Body of pancreas (tissue), 2 donors: ENCODE results near the genes FGG and GRIA2.

GRCh38 chr4:154612109-154613138 lies at the start of gene FGG:
Gene FGG (minus strand): TSS chr4:154612656.
- PRO-cap, result no peak
- RAMPAGE, long total RNA, 2 experiments, result no peak in any of the 2 experiments

DNA sequence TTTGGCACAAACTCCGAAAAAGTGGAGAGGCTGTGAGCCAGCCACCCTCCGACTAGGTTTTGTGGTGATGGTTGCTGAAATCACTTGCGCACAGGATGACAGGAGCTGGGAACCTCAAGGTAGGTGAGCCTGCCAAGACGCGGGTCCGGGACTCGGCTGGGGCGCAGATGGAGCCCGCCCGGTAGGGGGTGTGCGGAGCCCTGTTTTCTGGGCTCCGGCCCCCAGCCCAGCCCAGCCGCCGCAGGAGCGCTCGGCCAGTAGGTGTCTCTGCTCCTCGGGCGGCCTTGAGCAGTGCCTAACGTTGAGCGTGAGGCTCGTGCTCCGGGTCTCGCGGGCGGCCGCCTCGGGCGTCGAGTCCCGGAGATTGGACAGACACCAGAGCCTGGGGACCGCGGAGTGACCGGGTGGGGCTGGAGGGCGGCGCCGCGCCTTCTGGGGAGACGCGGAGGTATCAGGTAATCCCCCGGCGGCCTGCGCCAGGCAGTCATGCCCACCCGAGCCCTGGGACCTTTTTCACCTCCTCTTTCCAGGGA lies 14.3 kb upstream of the FGG start:
- PRO-cap, result no peak
- RAMPAGE, long total RNA, 2 experiments, result no peak in any of the 2 experiments

- PRO-cap, result no peak
- RAMPAGE, long total RNA, 2 experiments, result no peak in any of the 2 experiments
Observed at GRCh38 chr4:154658618-154658820, 46.1 kb upstream of the FGG start.

DNA sequence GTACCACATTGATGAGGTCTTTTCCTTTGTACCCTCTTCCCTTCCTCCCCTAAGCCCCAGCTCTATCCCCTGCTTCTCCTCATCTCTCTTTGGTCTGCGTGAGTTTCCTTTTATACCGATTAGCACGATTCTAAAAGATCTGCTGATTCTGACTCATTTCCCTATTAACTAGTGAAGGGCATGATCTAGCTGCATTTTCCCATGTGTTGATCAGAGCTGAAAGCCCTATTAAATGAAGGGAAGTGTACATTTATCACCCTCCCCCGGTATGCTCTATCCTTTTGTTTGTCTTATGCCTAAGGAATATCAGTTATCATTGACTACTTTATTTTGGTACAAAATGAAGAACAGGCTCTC lies 181.7 kb upstream of the NPY2R start:
- PRO-cap, result no peak
- RAMPAGE, long total RNA, 2 experiments, result no peak in any of the 2 experiments

GRCh38 chr4:155615023-155615498 lies 51.6 kb upstream of the GUCY1A1 start:
- PRO-cap, result no peak
- RAMPAGE, long total RNA, 2 experiments, result no peak in any of the 2 experiments

GRCh38 chr4:155883957-155884474 lies 17.9 kb upstream of the ASIC5 start:
- PRO-cap, result no peak
- RAMPAGE, long total RNA, 2 experiments, result no peak in any of the 2 experiments

- PRO-cap, result no peak
- RAMPAGE, long total RNA, 2 experiments, result no peak in any of the 2 experiments
Observed at GRCh38 chr4:155889438-155890015, 14.0 kb upstream of the TDO2 start.

GRCh38 chr4:157005149-157005539 lies 33.5 kb upstream of the PDGFC start:
- PRO-cap, result no peak
- RAMPAGE, long total RNA, 2 experiments, result no peak in any of the 2 experiments

GRCh38 chr4:157220225-157221013 lies at the start of gene GRIA2:
Gene GRIA2 (plus strand): TSS chr4:157220728.
- PRO-cap, result no peak
- RAMPAGE, long total RNA, 2 experiments, result no peak in any of the 2 experiments

- PRO-cap, result no peak
- RAMPAGE, long total RNA, 2 experiments, result start-site peak on the minus strand in 1 of 2 experiments, at chr4:158668681-158668986 at its widest, 5 reads per replicate
Observed at GRCh38 chr4:158668557-158669235, 3.0 kb downstream of the C4orf46 start.

- PRO-cap, result no peak
- RAMPAGE, long total RNA, 2 experiments, result no peak in any of the 2 experiments
Observed at GRCh38 chr4:158722233-158722745, 907 bp downstream of the PPID start.

DNA sequence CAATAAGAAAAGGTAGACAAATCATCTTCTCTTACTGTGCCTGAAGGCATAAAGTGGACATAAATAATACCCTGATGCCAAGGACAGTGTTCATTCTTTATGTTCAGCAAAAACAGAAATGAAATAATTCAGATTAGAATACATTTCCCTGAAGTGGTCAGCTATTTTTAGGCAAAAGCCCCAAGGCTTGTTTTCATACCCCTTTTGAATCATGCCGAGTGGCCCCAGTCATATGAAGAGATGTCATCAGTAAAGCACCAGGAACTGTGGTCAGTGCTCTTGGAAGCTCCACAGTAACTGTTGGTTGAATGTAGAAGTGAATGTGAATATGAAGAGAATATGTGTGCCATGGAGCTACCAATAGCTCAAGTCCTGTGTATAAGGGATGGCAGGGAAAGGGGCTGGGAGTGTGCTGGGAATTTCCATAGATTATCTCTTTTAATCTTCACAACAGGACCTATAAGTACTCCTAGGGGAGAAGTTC lies 52.4 kb downstream of the FNIP2 start:
- PRO-cap, result no peak
- RAMPAGE, long total RNA, 2 experiments, result no peak in any of the 2 experiments

DNA sequence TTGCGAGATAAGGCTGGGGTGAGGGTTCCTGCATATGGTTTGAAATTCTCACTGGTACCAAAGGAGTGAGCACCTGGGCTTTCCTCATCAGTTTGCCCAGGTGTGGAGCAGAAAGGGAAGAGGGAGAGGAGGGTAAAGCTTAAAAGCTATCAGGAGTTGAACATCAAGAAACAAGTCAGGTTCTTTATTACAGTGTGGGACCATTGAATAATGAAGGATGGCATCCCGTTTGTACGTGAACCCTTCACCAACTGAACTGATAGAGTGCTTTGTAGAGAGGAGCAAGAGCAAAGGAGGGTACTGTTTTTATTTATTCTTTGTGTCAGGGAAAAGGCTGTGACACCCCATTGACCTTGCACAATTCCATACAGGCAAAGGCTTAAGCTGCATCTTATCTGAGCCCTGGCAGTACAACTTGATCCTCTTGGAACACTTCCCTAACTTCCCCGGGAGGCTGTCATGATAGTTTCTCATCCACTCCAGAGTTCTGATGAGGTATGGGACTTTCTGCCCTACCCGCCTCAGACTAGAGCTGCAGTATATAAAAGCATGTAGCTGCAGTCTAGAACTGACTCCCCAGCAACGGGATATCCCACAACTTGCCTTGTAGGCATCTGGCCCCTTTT lies 72.5 kb downstream of the FNIP2 start:
- PRO-cap, result no peak
- RAMPAGE, long total RNA, 2 experiments, result no peak in any of the 2 experiments

- PRO-cap, result no peak
- RAMPAGE, long total RNA, 2 experiments, result no peak in any of the 2 experiments
Observed at GRCh38 chr4:158915702-158916138, 119.3 kb downstream of the C4orf45 start.

- PRO-cap, result no peak
- RAMPAGE, long total RNA, 2 experiments, result no peak in any of the 2 experiments
Observed at GRCh38 chr4:159047982-159048773, 13.1 kb upstream of the C4orf45 start.

GRCh38 chr4:159112160-159112878 lies 9.4 kb downstream of the RAPGEF2 start:
- PRO-cap, result no peak
- RAMPAGE, long total RNA, 2 experiments, result start-site peak on the plus strand in 1 of 2 experiments, at chr4:159112003-159112631 at its widest, 10 reads per replicate

DNA sequence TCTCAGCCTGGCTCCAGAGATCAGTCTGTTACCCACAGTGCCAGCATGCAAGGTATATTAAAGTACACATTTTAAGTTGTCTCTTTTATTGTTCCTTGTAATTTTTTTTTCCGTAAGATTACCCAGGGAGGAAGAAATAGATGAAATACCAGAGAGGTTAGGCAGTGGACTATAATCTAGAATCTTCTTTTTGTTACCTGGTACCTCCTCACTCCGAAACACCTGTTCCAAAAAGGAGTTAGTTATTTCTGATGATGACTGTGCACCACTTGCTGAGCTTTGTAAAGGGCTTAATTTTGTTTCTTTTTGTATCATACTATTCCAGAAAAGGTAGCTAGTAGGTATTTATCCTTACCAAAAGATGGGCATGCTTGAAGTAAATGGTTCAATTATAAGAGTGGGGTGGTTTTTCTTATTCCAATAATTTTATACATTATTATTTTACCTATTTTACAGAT lies 59.9 kb downstream of the RAPGEF2 start:
- PRO-cap, result no peak
- RAMPAGE, long total RNA, 2 experiments, result no peak in any of the 2 experiments

DNA sequence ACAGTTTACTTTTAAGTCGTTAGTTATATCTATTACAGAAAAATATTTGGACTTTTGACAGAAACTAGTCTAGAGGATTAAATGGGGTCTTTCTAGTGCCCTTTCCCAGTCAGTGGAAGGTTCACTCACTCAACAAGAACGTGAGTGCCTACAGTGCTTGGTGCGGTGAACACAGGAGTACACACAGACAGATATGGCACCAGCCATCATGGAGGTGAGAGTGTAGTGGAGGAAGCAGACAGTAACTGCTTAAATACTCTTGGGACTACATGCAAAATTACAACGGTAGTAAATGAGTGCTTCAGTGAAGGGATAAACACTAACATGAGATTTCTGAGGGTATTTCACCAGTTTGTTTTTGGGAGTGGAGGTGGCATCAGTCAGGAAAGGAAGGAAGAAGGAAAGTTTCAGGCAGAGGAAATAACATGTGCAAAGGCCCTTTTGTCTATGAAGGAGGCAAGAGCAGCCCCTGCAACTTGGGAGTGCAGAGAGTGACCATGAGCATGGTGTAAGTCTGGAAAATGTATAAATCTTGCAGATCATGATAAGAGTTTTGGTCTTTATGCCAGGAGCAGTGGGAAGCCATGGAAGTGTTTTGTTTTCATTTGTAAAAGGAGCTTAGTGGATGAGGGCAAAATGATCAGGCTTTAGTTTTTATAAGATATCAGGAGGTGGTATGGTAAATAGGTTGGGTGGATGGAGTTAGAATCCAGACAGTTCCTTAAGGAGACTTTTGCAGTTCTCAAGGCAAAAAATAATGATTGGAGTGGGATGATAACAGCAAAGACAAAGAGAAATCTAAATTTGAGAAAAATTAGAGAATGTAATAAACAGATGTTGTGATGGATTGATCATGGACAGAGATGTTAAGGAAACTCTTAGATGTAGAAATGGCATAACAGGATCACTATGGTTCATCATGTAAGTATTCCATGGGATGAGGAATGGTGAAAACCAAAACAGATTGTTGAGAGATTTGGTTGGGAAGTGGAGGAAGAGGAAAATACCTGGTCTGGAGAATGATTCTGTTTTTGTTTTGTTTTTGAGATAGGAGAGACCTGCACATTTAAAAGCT lies 162.5 kb downstream of the RAPGEF2 start:
- PRO-cap, result no peak
- RAMPAGE, long total RNA, 2 experiments, result start-site peak on the plus strand in 1 of 2 experiments, centred at position 253 of the sequence, 6 reads per replicate

- PRO-cap, result no peak
- RAMPAGE, long total RNA, 2 experiments, result no peak in any of the 2 experiments
Observed at GRCh38 chr4:159304048-159304643, 201.3 kb downstream of the RAPGEF2 start.

- PRO-cap, result no peak
- RAMPAGE, long total RNA, 2 experiments, result no peak in any of the 2 experiments
Observed at GRCh38 chr4:159360643-159360871, 257.7 kb downstream of the RAPGEF2 start.